Metastatic Liver Carcinoma in the Lung (tissue), 2 donors: Measurements from ENCODE around the gene AKAP8L.

- PRO-cap, 2 experiments: no peak in any of the 2 experiments
Observed at GRCh38 chr19:15258551-15259555, 26.6 kb upstream of the EPHX3 start.

DNA sequence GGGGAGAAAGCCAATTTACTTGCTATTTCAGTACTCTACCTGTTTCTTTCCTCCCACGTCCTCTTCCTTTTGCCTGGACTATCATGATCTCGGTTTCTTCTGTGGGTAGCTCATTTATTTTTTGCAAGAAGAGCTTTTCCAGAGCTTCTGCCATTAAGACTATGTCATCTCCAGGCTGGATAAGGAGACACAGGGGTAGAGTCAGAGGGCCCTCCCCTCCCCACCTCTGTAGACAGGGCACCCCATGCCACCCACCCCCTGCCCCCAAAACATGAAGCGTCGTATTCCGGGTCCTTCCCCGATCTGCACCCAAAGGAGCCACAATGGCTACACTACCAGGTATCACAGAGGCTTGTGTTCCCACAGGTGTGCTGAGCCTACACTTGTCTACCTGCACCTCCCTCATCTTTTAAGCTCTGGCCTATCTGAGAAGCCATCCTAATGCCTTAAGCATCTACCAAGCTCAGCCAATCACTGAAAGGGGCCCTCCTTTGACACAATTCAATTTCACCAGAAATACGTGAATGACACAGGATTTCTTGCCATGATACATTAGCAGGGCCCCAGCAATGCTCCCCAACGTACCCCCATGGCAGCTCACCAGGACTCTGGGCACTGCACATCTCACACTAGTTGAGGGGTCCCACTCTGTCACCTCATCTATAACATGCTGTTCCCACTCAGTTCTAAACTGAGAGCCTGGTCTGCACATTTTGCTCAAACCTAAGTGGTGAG lies 35.3 kb upstream of the EPHX3 start:
- PRO-cap, 2 experiments: no peak in any of the 2 experiments

GRCh38 chr19:15279860-15280526 lies 47.7 kb upstream of the EPHX3 start:
- PRO-cap, 2 experiments: no peak in any of the 2 experiments

DNA sequence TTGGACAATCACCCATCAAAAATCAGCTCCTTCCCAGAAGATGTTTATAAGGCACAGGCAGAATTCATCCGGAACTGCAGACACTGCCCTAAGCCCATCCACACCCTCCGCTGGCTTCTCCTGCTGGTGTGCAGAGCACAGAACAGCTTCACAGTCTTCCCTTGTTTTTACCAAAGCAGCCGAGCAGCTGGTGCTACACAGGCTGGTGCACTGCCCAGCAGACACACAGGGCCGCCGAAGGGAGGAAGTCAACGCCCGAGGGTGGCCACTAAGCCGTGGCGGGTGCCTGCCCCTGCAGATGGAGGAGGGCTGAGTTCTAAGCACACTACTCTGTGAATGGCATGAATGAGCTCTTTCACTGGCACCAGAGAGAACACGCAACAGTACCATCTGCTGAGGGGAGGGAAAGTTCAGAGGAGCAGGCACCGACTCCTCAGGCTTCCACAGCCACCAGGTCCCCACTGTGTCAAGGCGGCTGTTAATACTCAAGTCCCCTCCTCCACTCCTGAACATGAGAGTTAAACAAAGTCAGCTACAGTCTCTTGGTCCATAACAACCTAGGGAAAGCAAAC lies 43.8 kb downstream of the BRD4 start:
- PRO-cap, 2 experiments: no peak in any of the 2 experiments

- PRO-cap, 2 experiments: no peak in any of the 2 experiments
Observed at GRCh38 chr19:15321797-15322230, 10.5 kb downstream of the BRD4 start.

DNA sequence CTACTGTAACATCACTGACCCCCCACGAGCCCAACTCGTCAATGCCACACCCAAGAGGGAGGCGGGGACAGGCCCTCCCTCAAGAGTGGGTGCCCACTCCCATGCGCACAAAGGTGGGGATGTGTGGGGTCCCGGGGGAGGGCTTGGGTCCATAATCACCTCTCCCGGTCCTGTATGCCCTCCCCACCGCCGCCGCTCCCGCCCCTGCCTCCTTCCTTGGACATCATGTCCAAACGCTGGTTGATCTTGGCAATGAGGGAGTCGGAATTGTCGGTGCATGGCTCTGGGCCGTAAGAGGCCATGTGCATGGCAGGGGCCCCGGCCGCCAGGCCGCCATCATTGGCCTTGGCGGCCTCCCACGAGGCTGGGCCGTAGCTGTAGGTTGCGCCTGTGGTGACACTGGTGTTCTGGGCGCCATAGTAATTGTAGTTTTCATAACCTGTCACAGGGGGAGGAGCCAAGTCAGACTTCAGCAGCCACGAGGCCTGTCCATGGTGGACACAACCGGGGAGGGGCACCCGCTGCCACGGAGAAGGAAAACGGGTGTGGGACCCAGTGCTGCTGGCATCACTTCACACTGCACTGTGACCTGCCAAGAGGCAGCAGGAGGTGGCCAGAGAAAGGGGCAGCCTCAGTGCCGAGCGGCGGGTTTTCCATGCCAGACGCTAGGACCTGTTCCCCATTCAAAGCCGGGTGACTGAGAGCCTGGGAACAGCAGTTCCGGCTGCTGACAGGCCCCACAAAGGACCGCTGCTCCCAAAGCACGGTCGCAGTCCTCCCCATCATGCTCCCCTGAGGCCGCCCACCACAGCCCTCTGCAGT lies 5.7 kb downstream of the AKAP8 start:
- PRO-cap, 2 experiments: no peak in any of the 2 experiments

DNA sequence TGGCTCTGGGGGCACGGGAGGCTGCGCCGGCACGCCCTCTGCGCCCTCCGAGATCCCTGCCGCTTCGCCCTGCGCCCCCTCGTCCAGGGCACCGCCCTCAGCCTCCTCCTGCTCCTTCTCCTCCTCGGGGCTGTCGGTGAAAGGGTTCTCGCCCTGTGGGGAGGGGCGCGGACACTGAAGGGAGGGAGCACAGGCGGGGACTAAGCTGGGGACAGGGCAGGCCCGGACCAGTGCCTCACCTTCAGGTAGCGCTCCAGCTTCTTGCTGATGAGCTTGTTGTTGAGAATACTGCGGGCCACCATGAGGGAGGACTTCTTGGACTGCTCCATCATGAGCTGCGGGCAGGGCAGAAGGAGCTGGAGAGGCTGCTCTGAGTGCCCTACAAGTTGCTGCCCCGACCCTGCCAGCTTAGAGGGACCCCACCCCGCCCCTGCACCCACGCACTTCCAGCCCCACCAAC lies 721 bp upstream of the AKAP8 start:
- PRO-cap, 2 experiments: peak in 1 of 2 experiments; most common plus-strand start position 230 of the sequence (in 1); most common minus-strand start position 120 of the sequence (in 1)

DNA sequence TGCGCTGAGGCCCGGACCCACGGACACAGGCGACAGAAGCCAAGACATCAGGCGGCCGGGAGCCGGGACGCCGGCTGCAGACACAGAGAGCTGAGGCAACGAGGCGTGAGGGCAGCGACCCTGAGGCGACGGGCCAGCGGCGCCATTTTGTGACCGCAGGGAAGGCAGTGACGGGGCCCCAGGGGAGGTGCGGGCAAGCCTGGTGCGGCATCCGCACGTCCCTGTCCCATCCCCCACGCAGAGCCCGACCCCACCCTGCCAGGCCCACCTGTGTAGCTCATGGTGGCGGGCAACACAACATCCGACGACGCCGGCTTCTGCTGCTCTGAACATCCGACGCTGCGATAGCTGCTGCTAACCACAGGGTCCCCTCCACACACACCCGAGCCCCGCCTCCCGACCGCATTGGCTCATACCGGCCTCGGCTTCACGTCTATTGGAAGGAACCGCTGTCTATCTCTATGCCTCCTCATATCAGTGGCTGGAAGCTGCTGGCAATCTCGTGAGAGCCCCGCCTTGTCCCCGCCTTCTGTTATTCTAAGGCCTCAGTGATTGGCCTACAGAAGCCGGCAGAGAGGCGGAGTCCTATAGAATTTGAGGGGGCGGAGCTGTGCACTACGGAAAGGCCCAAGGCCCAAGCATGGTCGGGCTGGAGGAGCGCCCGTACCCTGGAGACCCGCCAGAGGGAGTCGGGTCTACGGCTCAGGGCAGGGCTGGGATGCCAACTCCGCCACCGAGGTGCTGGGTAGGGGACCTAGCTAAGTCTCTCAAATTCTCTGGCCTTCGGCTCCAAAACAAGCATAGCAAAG lies at the start of gene AKAP8L:
AKAP8L (minus strand) TSS at position 346 of the 809 bp plus-strand sequence.
- PRO-cap, 2 experiments: peak in 2 of 2 experiments; most common plus-strand start position 682 of the sequence (in 2); most common minus-strand start position 346 of the sequence (in 2)

DNA sequence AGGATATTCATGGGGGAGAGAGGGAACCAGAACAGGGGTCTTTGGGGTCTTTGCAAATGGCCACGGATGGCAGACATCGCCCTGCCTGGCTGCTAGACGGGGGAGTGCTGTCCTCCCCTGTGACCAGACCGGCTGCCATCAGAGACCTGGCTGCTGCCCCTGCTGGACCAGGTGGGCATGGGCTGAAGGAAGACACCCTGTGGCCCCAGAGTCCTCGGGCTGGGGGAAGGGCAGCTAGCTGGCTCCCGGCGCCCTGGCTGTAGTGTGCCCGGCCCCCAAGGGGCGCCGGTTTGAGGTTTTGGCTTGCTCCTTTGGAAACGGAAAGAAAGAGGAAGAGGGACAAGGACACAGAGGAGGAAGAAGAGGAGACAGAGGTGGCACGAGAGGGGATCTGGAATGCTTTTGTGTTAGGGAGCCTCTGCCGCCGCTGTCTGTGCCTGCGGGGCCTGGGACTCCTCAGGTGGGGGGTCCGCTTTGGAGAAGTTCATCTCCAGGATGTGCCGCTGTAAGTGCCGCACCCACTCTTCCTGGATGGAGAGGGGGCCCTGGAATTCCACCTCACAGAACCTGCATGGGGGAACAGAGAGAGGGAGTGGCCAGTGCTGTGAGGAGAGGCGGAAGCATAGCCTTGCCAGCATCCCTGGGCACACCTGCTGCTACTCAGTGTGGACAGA lies 4.0 kb upstream of the AKAP8L start:
- PRO-cap, 2 experiments: no peak in any of the 2 experiments

DNA sequence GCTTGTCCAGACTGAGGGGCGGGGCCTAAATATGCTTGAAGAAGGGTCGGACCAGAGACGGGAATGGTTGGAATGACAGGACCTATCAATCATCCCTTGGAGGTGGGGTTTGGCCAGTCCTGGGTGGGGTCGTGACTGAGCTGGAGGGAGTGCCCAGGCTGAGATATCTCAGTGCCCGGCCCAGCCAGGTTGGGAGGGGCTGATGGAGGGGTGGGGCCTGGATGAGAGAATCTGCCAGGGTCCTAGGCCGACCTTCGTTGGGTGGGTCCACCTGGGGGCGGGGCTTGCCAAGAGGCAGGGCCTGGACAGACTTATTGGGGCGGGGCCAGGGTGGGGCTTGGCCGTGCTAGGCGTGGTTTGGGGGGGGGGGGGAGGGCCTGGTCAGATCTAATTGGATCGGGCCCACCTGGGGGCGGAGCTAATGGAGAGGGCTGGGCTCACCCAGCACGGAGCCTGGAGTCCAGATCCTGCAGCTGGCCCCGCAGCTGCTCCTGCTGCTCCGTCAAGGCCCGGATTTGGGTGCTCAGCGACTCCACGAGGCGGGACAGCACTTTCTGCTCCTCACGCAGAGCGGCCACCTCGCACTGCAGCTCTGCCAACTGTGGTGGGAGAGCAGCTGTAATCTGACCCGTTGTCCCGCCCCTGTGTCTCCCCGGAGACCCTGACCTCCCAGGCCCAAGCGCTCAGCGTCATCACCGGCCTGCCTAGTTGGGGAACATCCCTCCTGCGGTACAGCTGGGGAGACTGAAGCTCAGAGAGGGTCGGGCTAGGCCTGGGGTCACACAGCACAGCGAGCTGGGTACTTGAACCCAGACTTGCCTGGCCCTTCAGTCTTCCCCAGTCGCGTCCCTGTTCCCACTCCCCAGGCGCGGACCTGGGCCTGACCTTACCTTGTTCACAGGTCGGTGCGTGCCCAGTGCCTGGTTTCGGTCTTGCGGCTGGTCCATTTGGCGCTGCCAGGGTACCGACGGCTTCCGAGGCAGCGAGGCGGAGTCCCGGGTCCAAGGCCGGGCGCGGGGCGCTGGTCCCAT lies 2.8 kb upstream of the WIZ start:
- PRO-cap, 2 experiments: peak in 2 of 2 experiments; most common plus-strand start position 463 of the sequence (in 2); most common minus-strand start position 603 of the sequence (in 1)

DNA sequence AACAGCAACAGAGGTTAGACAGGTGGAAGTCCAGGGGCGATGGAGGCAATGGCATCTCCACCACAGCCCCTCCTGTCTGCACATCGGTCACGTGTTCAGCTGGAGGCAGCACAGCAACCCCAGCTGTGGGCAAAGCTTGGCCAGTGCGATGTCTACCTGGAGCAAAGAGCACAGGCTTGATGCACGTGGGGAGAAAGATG lies 4.4 kb downstream of the CYP4F2 start:
- PRO-cap, 2 experiments: no peak in any of the 2 experiments

GRCh38 chr19:16083433-16083877 lies 7.2 kb downstream of the TPM4 start:
- PRO-cap, 2 experiments: no peak in any of the 2 experiments

- PRO-cap, 2 experiments: no peak in any of the 2 experiments
Observed at GRCh38 chr19:16102997-16103400, 8.7 kb upstream of the RAB8A start.

GRCh38 chr19:16112460-16113114 lies 898 bp downstream of the RAB8A start:
- PRO-cap, 2 experiments: peak in 1 of 2 experiments; most common minus-strand start chr19:16112521 (in 1)

GRCh38 chr19:16285784-16286799 lies 38.5 kb upstream of the KLF2 start:
- PRO-cap, 2 experiments: peak in 1 of 2 experiments; most common plus-strand start chr19:16286153 (in 1); most common minus-strand start chr19:16286101 (in 1)

DNA sequence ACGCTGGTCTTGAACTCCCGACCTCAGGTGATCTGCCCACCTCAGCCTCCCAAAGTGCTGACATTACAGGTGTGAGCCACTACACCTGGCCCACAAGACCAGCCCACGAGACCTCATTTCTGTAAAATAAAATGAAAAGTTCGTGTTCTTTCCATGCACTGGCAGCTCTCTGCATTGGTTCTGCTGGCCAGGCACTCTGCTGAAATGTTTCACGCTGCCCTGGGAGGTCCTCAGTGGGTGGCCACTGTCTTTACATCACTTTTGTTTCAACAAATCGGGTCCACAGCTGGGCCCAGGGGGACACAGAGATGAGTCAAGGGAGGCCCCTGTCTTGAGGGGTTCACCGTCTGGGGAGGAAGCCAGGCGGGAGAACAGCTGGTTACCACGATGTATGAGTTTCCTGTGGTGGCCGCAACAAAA lies 5.3 kb upstream of the KLF2 start:
- PRO-cap, 2 experiments: no peak in any of the 2 experiments

DNA sequence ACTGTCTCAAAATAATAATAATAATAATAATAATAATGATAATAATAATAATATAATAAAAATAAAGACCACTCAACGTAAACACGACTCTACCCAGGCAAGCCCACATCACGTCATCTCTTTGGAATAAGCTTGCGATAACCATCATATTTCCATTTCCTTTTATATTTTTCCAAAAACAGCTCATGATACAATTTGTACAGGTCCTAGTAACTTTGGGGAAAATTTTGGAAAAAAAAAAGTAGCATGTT lies 22.9 kb downstream of the KLF2 start:
- PRO-cap, 2 experiments: no peak in any of the 2 experiments

DNA sequence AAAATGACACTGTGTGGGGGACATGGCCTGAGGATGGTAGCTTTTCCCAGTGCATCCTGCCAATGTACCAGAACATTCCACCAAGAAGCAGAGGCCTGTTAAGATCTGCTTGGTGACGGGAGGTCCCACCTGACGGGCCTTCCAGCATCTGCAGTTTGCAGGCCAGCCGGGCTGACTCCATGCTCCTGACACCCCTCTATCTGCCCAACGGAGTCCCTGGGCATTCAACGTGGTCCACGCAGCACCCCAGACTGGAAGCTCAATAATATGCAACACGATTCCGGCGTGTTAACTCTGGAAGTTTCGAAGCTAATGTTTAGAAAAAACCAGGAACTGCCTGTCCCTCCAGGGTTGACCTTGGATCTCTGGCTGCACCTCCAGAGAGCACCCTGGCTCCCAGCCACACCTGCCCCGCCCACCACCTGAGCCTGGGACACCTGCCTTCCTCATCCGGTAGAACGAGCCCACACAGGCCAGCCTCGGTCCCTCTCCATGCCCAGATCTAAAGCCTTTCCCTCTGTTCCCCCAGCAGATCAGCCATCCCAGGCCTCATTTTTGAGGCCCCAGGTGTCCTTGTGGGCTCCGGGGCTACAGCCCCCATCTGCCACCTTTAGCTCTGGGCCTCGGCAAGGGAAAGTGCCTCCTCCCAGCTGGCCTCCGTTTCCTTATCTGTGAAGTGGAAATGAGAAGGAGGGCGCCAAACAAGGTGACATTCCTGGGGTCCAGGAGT lies 38.5 kb downstream of the KLF2 start:
- PRO-cap, 2 experiments: peak in 1 of 2 experiments; most common plus-strand start position 456 of the sequence (in 1); most common minus-strand start position 253 of the sequence (in 1)

DNA sequence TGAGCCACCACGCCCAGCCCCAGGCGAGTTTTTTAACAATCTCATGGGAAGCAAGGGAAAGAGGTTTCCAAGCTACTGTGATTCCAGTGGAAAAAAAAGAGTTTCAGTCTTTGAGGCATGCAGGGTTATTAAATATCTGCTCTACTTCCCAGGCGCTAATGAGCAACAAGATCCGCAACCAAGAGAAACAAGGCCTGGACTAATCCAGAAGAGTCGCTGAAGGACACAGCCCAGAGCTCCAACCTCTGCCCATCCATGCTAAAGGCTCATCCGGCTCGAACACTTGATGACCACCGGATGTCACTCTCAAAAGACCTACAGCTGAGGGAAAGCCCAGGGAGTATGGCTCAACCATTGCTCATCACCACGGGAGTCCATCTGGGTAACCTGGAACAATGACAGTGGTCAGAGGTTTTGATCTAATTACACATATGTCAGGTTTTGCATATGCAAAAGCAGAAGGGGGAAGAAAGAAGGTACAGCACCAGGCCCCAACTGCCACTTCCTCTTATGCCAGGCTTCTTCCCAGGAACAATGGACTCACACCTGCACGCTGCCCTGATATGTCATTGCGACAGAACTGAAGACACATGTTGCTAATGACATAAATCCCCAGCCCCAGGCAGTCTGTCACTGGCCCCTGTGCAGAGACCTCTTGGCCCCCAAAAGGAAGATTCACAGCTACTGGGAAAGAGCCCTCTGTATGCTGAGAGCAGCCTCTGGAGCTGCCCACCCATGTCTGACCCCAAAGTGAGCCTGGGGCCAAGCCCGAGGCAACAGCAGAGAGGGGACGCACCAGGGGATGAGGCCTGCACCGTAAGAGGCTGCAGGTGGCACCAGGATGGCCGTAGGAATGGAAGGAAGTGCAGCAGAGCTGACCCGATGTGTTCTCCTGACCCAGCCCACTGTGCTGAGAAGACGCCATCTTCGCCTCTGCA lies 26.5 kb downstream of the EPS15L1 start:
- PRO-cap, 2 experiments: no peak in any of the 2 experiments

DNA sequence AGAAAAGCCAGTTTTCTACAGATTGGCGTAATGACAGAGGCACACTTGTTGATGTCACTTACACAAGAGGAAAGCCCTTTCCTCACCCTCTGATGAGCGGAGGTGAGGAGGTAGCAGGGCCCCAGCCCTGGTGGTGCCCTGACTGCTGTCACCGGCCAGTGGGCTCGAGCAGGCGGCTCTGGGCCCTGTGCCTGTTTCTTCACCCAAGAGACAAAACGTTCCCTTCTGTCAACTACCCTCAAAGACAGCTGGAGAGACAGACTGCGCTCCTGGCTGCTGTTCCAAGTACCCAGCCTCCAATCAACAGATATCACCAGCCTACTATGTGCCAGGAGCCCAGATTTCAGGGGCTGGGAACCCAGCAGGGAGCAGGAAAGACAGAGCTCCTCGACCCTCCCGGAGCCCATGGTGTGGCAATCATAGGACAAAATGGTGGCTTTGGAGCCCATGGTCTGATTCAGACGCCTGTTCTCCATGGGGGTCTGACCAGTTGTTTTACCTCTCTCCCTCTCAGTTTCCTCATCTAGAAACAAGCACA lies 10.1 kb downstream of the EPS15L1 start:
- PRO-cap, 2 experiments: no peak in any of the 2 experiments